Mammary microvascular endothelial cell (primary cell): ENCODE results near the gene C5AR1.

- RAMPAGE, long total RNA, result no peak
Measured at GRCh38 chr19:46710563-46711430, 6.1 kb downstream of the PRKD2 start.

- RAMPAGE, long total RNA, result no peak
Measured at GRCh38 chr19:46717929-46719127, 1.4 kb upstream of the PRKD2 start.

DNA sequence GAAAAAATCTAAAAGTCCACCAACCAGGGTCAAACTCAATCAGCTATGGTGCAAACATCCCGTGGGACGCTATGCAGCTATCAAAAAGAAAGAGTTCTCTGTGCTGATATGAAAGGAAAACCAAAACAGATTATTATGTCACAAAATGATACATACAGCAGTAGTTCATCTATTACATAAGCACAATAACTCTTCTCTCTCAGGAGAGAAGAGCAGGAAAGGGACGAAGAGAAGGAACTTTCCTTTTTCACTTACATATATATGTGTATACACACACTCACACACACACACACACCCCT, 2.9 kb upstream of the FKRP start:
- RAMPAGE, long total RNA, result no peak

DNA sequence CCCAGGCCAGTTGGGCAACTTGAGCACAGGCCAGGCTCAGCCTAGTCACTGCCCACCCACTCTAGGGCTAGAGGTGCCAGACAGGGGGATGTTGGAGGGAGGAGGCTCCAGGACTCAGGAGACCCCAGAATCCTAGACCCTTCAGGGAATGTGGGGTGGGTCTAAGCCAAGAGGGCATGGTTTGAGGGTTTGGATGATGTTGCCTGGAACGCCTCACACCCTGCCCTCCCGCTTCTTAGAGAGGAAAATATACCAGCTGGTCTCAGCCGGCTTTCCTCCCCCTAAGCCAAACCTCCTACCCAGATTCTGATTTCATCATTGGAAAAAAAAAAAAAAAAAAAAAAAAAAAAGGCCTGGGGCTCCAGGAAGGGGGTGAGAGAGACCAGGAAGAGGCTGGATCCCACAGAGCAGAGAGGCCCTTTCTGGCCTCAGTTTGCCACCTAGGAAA, 8.0 kb upstream of the SLC1A5 start:
- RAMPAGE, long total RNA, result no peak

- RAMPAGE, long total RNA, result no peak
Measured at GRCh38 chr19:46862556-46863416, 2.0 kb downstream of the ARHGAP35 start.

DNA sequence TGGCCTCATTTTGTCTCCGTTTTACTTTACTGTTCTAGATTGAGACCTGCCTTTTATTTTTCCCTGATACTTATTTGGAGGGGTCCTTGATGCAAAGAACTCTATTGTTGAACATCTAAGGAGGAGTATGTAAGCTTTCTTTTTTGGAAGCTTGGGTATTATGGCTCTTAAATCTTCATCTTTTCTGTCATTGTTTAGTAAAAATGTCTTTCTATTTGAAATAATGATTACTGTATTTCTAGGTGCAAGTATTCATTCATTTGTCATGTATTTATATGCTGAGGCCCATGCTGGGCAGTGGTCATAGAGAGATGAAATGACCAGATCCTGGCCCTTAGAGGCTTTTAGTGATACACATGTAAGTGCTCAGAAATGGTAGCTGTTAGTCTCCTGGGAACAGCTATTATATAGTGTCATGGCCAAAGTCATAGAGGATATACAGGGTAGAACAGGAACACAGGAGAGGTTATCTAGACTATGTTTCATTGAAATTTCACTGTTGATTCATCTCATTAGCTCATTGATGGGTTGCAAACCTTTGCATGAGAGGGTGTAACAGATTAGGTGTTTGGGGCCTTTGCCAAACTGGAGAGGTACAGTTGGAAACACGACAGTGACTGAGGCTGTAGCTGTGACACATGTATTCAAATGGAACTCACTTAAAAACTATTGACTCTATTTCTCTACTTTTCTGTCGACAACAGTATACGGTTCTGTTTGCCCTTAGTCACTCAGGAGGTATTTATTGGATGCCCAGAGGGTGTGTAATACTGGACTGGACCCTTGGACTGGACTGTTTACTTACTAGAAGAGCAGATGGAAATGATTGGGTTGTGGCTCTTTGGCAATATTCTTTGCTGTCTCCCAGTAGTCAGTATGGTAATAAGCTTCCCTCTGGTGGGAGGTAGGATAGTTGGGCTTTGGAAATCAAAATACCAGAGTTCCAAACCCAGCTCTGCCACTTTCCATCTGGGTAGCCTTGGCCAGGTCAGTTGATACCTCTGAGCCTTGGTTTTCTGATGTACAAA, 29.6 kb downstream of the ARHGAP35 start:
- RAMPAGE, long total RNA, result no peak

- RAMPAGE, long total RNA, result no peak
Measured at GRCh38 chr19:46902325-46902843, 41.6 kb downstream of the ARHGAP35 start.

- RAMPAGE, long total RNA, result no peak
Measured at GRCh38 chr19:46920264-46921384, 59.8 kb downstream of the ARHGAP35 start.

- RAMPAGE, long total RNA, result no peak
Measured at GRCh38 chr19:46921815-46922487, 61.2 kb downstream of the ARHGAP35 start.

DNA sequence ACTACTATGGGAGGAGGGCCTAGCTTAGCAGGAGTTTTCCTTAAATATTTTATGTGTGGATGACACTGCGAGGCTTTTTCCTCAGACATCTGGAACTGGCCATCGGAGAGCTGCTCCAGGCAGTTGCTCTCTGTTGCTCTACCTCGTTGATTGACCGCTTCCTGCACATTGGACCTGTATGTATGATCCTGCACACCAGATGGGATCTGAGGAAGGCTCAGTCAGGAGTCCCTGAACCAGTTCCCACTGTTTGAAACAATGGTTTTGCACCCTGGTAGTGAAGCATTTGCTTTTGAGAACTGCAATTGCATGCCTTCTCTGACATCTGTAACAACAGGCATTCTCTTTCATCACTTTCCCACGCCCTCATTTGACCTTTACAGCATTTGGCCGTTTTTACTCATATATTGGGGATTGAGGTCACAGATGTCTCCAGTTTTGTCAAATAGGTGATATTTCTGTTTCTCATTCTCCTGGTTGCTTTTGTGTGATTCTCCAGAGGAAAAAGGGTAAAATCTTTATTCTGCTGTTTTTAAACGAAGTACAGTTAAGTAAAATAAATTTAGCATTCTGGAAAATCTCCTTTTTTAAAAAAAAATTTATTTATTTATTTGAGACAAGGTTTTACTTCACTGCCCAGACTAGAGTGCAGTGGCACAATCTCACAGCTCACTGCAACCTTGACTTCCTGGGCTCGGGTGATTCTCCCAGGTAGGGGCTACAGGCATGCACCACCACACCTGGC, 61.0 kb upstream of the NPAS1 start:
- RAMPAGE, long total RNA, result no peak

DNA sequence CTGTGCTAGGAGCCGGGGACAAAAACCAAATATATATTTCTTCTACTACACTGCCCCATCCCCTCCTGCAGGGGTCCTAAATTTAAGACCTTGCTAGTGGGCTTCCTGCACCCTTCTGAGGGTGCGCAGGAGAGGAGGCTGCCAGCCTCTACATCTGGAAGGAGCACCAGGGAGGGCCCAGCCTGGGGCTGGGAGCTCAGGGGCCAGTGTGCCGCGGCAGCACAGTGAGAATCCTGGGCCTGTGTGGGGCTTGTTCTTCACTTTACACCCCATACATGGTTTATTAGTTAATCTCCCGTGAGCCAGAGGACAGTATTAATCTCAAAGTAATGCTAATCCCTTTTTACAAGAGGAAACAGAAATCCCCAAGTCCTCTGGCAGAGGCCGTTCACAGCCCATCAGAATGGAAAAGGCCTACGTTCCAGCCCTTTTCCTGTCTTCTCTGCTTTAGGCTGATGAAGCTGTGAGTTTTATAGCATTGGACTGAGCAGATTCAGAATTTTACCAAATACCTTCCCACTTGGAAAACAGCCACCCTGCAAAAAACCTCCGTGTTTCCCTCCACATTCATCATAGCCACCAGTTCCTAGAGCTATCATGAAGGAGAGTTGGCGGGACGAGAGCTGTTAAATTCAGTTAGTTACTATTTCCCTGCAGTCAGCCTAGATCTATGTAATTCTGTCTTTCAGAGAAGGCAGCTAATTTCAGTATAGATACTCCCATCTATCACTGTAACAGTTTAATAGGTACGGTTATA, 44.2 kb upstream of the NPAS1 start:
- RAMPAGE, long total RNA, result no peak

DNA sequence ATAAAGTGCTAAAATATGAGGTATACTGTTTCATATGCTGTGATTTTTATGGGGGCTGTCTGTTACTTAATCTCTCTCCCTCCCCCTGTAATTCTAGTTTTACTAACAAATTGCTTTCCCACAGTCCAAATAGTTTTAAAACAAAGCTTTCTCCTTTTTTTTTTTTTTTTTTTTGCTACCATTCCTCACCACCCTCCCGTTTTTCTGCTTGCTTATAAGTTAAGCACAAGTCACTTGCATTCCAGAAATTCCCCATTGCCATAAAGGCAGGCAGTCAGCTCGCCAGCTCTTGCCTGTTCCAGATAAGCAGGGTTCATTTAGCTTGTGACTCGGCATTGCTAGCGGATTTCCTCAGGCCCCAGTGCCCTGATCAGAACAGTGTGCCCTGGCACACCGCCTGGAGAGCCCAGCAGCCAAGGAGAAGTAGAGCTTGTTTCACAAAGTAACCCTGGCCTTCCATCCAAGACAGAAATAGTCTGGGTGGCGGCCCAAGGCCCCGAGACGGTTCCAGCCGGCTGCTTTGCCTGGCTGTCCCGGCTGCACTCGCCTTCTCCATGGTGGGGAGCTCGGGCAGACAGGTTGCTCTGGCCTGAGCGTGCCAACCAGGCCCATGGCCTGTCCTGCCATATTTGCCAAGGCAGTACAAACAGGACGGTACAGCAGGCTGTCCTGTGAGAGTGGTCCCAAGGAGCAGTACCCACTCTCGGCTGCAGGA, 43.4 kb upstream of the NPAS1 start:
- RAMPAGE, long total RNA, result no peak

GRCh38 chr19:47034995-47035808, 13.2 kb downstream of the TMEM160 start:
- RAMPAGE, long total RNA, result no peak

- RAMPAGE, long total RNA, result no peak
Measured at GRCh38 chr19:47058468-47058946, 10.1 kb upstream of the TMEM160 start.

DNA sequence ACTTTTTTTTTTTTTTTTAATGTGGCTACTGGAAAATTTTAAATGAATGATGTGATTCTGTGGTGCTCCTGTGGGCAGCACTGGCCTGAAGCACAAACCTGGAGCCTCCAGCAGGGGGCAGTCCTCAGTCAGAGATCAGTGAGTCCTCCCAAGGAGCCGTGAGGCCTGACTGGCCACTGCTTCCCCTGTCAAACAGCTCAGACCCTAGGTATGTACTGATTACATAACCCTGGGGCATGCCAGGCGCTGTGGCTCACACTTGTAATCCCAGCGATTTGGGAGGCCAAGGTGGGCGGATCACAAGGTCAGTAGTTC, 30.9 kb upstream of the TMEM160 start:
- RAMPAGE, long total RNA, result no peak

- RAMPAGE, long total RNA, result no peak
Measured at GRCh38 chr19:47093177-47093575, 20.4 kb downstream of the ZC3H4 start.

DNA sequence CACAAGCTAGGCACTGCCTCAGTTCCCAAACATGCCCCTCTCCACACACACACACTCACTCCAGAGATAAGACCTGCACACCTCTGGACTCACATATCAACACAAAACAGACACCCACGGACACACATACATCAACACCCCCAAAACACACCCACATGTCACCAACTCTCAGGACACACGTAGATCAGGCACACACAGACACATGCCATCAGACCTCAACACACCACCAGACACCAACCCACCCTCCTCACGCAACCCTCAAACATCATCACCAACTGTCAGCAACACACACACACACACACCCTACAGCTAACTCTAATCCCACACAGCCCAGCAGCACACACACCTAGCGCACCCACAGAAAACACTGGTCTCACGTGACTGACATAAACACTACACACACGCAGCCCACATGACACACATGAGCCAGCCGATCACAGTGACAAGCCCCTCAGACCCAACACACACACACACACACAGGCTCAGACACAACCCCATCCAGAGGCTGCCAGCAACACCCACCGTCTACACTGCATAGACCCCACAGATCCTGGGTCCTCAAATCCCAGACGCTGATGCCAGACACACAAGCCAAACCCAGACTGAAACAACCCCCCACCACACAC, 1.7 kb downstream of the BBC3 start:
- RAMPAGE, long total RNA, result no peak

GRCh38 chr19:47274281-47274794, 347 bp upstream of the INAFM1 start:
- RAMPAGE, long total RNA, result no peak

- RAMPAGE, long total RNA, result no peak
Measured at GRCh38 chr19:47275116-47276286, 816 bp downstream of the INAFM1 start.

DNA sequence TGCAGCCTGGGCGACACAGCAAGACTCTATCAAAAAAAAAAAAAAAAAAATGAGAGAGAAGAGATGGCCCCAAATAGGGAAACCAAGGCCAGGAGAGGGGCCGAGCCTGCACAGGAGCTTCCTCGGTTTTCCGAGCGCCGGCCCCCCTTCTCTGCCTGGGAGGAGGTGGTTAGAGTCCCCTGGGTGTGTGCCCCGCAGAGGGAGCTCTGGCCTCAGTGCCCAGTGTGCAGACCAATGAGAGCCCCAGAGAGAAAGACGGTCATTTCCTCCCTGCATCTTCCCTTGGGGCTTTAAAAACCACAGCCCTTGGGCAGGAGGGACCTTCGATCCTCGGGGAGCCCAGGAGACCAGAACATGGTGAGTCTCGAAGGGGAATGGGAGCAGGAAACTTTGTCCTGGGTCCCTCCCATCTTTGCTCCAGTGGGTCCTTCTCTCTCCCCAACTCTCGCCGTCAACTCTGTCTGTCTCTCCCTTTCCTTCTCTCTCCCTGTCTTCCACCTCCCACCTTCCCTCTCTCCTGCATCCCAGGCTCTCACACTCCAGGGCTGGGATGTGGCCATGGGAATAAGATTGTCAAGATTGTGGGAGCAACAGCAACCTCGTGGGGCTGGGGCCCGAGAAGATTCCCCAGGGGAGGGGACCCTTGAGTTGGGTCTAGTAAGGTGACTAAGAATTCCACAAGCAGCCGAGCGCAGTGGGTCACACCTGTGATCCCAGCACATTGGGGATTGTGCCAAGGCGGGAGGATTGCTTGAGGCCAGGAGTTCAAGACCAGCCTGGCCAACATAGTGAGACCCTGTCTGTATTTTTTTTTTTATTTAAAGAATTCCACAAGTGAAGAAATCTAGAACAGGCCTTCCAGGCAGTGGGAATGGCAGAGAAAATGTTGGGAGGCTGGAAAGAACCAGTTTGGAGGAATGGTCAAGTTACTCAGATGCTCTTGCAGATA, at the start of gene C5AR1:
TSS of gene C5AR1 (plus strand) at position 320 of the 949 bp plus-strand sequence.
- RAMPAGE, long total RNA, result no peak